Osteocyte (in vitro differentiated cells): ENCODE results near the genes NDUFA7, ZNF414, UBL5, OLFM2 and EIF3G.

GRCh38 chr19:8321271-8321434 lies at the start of gene NDUFA7:
NDUFA7 (minus strand) TSS chr19:8321375.
- PRO-cap = bidirectional peak, plus-strand start at chr19:8321497, minus-strand start at chr19:8321375

DNA sequence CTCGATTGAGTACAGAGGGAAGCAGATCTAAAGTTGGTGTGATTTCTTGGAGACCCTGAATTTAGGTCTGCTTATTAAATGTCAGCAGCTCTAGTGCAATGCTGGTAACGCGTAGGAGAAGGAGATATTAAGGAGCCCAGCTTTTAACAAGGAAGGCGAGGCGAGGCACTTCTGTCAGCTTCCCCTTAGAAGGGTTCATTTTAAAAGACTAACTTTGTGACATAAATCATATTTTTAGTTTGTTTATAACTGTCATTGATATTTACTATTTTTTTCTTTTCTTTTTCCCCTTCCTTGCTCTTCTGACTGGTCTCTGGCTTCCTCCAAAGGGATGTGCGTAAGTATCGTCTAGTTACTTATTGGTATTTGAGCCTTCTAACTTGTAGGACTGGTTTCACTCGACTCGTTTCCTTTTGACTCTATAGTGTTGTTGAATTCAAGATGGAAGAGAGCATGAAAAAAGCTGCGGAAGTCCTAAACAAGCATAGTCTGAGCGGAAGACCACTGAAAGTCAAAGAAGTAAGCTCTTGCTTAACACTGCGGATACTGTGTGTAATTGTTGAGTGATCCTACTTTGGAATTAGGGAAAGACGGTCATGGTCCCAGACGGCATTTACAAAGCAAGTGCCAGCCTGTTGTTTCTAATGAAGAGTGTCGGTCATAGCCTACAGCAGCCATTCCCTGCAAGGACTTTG lies 18.5 kb downstream of the HNRNPM start:
- PRO-cap = no peak

- PRO-cap = bidirectional peak, plus-strand start at chr19:8513906, minus-strand start at chr19:8513807; bidirectional peak, plus-strand start at chr19:8514226, minus-strand start at chr19:8514167
These were observed at the start of gene ZNF414 for GRCh38 chr19:8513371-8514517. ZNF414 (minus strand) TSS chr19:8514167.

DNA sequence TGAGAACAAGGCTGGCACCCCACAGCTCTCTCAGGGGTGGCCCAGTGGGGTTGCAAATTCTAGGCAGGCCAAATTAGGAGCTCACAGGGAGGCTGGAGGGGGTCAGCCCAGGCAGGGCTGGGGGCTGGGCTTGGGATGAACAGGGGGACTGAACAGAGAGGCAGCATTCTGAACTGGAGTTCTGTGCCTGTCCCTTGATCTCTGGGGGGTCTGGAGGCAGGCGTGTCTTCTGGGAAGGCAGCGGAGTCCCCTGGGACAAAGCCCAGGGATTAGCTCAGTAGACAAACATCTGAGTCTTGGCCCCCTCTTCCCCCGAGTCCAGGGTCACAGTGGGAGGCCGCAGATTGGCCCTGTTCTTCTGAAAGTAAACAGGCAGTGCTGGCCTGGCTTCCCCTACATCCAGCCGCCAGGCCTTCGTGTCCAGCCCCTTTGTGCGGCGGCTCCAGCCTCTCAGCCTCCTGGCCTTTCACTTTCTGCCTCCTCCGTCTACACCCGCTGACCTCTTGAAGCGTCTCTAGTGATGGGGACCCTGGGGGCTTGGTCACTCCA lies 912 bp downstream of the NFILZ start:
- PRO-cap = no peak

- PRO-cap = no peak
These were observed 9.9 kb upstream of the ZNF561 start for GRCh38 chr19:9630954-9631318.

- PRO-cap = no peak
These were observed 14.1 kb downstream of the ZNF562 start for GRCh38 chr19:9660464-9661476.

- PRO-cap = no peak
These were observed 15.9 kb upstream of the ZNF846 start for GRCh38 chr19:9784326-9785035.

DNA sequence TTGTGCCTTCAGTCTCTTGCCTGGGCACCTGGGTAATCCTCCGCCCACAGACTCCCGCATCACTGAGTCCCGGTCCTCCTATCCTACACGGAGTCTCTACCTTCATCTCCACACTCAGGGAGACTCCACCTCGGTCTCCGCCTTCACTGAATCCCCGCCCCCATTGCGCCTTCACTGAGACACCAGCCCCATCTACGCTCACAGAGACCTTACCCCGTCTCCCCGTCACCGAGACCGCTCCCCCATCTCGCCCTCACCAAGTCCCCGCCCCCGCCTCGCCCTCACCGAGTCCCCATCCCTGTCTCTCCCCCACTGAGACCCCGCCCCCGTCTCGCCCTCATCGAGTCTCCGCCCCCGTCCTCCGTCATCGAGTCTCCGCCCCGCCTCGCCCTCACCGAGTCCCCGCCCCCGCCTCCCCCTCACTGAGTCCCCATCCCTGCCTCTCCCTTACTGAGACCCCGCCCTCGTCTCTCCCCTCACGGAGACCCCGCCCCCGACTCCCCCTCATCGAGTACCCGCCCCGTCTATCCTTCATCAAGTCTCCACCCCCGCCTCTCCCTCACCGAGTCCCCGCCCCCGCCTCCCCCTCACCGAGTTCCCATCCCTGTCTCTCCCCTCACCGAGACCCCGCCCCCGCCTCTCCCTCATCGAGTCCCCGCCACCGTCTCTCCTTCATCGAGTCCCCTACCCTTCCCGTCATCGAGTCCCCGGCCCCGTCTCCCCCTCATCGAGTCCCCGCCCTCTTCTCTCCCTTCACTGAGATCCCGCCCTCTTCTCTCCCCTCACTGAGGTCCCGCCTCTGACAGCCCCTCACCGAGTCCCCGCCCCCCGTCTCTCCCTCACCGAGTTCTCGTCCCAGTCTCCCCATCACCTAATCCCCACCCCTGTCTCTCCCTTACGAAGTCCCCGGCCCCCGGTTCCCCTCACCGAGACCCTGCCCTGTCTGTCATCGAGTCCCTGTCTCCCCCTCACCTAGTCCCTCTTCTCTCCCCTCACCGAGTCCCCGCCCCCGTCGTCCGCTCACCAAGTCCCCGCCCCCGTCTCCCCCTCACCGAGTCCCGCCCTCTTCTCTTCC lies 23.3 kb upstream of the ZNF846 start:
- PRO-cap = bidirectional peak, plus-strand start at position 565 of the sequence, minus-strand start at position 194 of the sequence; unidirectional peak, plus-strand start at position 647 of the sequence; bidirectional peak, plus-strand start at position 850 of the sequence, minus-strand start at position 720 of the sequence; bidirectional peak, plus-strand start outside the sequence, minus-strand start at position 988 of the sequence

GRCh38 chr19:9827058-9828036 lies at the start of gene UBL5:
UBL5 (plus strand) TSS chr19:9827918.
- PRO-cap = bidirectional peak, plus-strand start at chr19:9827918, minus-strand start at chr19:9827835

DNA sequence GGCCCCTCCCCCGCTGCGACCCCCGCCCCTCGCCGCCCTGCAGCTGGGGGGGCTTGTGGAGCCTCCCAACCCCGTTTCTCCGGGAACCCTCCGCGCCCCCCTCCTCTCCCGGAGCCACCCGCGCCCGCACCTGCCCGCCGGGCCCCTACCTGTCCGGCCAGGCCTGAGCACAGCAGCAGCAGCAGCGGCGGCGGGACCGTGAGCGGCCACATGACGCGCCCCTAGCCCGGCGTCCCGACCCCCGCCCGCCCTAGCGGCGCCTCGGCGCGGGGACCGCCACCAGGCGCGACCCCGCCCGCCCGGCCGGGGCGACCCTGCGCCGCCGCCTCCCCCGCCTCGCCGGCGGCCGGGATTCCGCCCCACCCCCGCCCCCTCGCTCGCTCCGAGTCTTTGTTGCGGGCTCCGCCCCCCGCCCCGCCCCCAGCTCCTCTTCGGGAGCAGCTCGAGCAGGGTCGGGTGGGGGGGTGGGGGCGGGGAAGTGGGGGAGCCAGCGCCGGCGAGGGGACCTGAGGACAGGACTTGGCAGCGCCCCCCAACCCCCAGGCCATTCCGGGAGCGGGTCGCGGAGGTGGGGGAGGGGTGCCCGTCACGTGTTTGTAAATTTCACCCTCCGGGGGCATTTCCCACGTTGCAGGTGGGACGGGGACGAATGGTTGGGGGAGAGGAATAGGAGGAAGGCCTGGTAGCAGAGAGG lies at the start of gene OLFM2:
Gene OLFM2, minus strand, starts transcription at position 361 of the 694 bp plus-strand sequence.
- PRO-cap = unidirectional peak, minus-strand start at position 247 of the sequence; unidirectional peak, minus-strand start at position 356 of the sequence

DNA sequence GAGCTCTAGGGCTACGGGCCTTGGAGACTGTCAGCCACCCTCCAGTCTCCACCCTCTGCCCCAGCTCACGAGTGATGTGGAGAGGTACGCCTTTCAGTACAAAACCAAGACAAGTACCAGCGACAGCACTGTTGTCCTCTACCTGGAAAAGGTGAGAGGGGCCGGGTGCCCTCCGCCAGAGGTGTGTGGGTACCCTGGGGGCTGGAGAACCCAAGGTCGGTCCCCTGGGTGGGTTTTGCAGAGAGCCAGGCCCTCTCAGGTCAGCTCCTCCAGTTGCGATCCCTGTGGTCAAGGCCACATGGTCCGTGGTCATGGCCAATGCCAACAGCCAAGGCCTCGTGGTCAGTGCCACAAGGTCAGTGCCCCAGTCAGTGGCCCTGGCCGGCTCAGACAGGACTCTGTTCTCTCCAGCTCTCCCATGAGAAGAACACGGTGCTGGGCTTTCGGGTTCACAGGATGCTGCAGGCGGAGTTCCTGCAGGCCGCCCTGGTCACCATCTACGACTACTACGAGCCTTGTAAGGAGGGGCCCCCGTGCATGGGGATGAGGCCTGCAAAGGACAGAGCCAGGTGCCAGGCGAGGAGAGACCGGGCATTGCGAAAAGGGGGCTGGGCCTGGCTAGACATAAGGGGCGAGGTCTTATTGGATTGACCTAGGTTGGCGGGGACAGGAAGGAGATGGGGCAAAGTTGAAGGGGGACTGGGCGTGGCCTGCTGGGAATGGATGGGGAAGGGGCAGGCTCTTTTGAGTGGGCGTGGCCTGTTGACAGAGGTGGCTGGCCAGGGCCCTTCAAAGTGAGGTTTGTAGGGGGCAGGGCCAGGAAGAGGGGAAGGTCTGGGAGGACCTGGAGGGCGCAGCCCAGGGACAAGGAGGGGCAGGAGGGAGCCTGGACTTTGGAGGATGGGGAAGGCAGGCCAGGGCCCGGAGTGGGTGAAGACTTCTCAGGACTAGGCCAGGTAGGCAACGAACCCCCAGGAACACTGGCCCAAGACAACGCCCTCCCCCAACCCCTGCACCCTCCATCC lies 15.2 kb upstream of the SHFL start:
- PRO-cap = no peak

GRCh38 chr19:10112111-10113174 lies 950 bp downstream of the P2RY11 start:
- PRO-cap = no peak

DNA sequence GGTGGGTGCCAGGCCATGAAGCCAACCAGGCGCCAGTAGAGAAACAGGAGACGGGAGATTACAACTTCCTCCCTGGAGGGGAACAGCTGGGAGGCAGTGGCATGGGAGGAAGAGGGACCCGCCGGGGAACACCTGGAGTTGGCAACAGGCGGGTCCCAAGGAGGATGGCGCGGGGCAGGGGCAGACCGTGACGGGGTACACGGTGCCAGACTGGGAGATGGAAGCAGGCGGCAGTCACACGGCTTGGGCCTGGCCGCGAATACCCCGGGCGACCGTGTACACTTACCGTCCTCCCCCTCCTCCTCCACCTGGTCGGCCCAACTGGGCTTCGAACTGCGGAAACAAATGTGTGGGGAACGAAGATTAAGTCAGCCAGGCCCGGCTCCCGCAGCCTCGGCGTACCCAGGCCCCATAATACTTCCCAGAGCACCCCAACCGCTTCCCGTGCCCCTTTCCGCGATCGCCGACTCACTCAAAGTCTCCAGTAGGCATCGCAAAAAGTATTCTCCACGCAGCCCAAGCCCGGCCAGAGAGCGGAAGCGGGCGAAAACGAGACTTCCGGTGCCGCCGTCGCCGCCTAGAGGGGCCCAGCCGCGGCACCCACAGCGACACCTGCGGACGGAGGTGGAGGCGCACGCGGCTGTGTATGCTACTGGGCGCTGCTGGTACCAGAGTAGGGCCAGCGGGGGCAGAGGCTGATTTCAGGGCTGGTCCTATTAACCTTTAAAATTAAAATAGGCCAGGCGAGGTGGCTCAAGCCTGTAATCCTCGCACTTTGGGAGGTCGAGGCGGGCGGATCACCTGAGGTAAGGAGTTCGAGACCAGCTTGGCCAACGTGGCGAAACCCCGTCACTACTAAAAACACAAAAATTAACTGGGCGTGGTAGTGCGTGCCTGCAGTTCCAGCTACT lies at the start of gene EIF3G:
Gene EIF3G, minus strand, starts transcription at position 532 of the 911 bp plus-strand sequence.
- PRO-cap = bidirectional peak, plus-strand start at position 643 of the sequence, minus-strand start at position 474 of the sequence

DNA sequence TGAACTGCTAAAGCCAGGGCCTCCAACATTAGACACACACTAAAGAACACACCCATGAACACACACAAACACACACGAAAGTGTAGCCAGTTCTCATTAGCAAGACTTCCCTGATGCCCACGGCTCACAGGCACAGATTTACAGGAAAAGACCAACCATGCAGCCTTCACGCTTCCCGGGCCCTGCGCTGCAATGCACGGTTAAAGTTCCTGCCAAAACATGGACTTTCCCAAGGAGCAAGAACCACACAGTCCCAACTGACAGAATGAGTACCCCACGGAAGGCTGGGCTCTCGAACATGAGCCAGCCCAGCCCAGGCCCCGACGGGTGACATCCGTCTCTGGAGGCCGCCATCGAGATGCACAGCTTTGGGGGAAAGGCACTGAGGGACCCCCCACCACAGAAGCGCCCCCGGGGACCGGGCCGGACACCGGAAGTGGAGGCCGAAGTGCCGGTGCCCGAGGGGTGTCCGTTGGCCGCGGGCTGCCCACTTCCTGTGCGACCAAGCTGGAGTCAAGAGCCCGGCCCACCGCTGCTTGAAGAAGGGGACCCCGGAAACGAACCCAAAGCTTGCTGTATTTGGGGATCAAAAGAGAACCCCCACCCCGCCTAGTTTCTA lies 674 bp downstream of the DNMT1 start:
- PRO-cap = no peak

- PRO-cap = no peak
These were observed 2.4 kb upstream of the RAVER1 start for GRCh38 chr19:10335710-10336179.

GRCh38 chr19:10389567-10390286 lies 9.4 kb upstream of the TYK2 start:
- PRO-cap = no peak

DNA sequence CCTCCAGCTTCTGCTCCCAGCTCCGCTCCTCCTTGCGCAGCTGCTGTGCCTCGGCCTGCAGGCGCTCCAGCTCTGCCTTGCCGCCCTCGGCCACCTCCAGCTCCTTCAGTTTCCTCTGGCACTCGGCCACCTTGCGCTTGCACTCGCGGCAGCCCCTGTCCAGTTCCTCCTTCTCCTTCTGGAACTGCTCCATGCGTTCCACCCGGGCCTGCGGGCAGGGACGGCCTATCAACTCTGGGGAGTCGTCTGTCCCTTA lies 7.4 kb downstream of the CDC37 start:
- PRO-cap = no peak

- PRO-cap = no peak
These were observed 898 bp downstream of the CDC37 start for GRCh38 chr19:10402227-10403061.

GRCh38 chr19:10416147-10417337 lies 3.8 kb upstream of the PDE4A start:
- PRO-cap = no peak

GRCh38 chr19:10432694-10433409 lies 12.5 kb downstream of the PDE4A start:
- PRO-cap = no peak